Measurements from ENCODE around the genes OR11H12 and POTEM.

- PRO-cap, result no peak
- RAMPAGE, long total RNA, 3 experiments, result no peak in any of the 3 experiments
These were observed at the start of gene OR11H12 for GRCh38 chr14:18600866-18601246. TSS of gene OR11H12 (plus strand) at chr14:18601117.

GRCh38 chr14:18967165-18967557, at the start of gene POTEM:
TSS of gene POTEM (plus strand) at chr14:18967434.
- PRO-cap, result no peak
- RAMPAGE, long total RNA, 3 experiments, result no peak in any of the 3 experiments

DNA sequence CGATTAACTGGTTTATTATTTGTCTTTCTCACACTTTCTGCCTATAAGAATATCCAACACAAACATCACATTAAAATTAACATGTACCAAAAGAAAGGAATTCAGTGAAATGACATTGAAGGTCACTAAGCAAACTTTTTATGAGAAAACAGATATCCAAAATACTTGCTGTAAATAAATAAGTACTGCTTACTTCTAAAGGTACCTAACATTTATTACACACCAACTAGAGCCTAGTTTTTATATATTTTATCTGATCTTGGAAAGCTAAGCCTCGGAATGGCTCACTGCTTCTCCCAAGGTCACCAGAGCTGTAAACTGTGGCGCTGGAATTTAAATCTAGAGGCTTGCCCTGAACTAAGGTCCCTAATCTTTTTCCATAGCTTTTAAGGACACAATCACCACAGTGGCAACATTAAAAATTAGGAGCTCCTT, 793 bp downstream of the CCNB1IP1 start:
- PRO-cap, result no peak
- RAMPAGE, long total RNA, 3 experiments, result no peak in any of the 3 experiments

- PRO-cap, result no peak
- RAMPAGE, long total RNA, 3 experiments, result no peak in any of the 3 experiments
These were observed 937 bp downstream of the APEX1 start for GRCh38 chr14:20455991-20456335.

DNA sequence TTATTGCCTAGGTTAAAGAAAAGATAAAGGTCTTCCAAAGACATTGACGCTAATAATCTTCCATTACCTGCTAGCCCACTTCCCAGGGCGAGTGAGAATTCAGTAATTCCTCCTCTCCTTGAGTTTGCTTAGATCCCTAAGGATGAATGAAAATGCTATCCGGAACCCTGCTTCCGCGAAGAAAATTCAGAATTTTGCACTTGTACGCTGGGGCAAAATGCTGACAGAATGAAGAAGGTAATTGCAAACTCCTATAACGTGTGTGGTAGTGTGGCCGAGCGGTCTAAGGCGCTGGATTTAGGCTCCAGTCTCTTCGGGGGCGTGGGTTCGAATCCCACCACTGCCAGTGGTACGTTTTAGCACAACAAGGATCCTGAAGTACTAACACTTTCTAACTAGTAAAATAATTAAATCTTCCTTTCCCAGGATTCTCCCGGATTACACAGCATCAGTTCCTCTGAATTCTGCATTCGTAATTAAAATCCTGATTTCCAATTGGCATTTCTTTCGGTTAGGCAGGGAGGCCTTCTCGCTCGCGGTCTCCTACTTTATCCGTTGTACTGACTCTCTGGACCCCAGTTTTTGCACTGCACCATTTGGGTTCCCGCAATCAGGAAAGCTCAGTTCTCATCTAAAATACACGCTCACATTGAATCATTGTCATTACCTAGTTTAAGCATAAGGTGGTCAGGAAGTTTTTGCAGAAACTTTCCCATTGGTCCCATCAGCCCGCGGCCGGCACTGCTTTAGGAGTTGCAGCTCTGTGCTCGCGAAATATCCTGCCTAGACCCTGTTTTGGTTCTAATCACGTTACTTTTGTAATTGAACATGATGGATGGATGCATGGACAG, 16.2 kb downstream of the OR6S1 start:
- PRO-cap, result no peak
- RAMPAGE, long total RNA, 3 experiments, result no peak in any of the 3 experiments

- PRO-cap, result no peak
- RAMPAGE, long total RNA, 3 experiments, result no peak in any of the 3 experiments
These were observed 11.6 kb upstream of the OR6S1 start for GRCh38 chr14:20652863-20653620.

DNA sequence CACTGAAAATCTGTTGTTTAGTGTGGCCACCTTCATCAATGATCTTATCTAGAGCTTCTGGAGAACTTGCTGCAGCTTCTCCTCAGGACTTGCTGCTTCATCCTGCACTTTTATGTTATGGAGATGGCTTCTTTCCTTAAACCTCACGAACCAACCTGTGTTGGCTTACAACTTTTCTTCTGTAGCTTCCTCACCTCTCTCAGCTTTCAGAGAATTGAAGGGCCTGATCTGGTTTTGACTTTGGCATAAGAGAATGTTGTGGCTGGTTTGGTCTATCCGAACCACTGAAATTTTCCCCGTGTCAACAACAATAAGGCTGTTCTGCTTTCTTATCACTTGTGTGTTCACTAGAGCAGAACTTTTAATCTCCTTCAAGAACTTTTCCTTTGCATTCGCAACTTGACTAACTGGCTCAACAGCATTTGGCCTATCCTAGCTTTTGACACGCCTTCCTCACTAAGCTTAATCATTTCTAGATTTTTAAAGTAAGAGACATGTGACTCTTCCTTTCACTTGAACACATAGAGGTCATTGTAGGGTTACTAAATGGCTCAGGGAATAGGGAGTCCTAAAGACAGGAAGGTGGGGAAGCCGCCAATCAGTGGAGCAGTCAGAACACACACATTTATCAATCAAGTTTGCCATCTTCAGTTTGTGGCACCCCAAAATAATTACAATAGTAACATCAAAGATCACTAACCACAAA, 25.9 kb upstream of the EDDM3A start:
- PRO-cap, result no peak
- RAMPAGE, long total RNA, 3 experiments, result no peak in any of the 3 experiments

- PRO-cap, result no peak
- RAMPAGE, long total RNA, 3 experiments, result no peak in any of the 3 experiments
These were observed 937 bp downstream of the RNASE6 start for GRCh38 chr14:20781602-20782808.

DNA sequence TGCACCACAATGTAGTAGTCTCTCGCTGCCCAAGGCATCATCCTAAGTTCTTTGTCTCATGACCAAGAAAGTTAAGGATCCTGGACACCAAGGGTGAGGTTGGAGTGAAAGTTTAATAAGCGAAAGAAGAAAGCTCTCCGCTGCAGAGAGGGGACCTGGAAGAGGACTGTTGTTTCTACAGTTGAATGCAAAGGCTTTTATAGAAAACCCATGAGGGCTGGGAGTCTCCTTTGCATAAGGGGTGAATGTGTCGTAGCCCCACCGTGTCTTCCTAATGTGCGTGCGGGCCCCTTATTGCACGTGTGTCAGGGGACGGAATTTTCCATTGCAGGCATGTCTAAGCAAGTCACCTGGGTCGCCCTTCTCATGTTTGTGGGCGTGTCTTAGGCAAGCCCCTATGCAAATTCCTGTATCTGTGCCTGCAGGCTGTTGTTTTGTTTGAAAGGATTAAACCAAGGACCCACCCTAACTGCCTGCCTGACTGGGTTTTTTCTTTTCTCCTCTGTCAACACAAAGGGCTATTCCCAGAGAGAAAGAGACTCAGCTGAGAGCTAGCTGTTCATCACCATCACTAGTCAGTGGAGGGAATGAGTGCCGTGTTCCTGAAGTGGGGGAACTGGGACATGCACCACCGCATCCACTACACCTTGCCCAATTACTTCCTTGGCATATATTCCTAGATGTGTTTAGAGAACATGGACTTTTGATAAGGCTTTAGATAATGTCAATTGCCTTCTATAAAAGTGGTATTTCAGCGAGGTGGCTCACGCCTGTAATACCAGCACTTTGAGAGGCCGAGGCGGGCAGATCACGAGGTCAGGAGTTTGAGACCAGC, 17.8 kb upstream of the RNASE1 start:
- PRO-cap, result no peak
- RAMPAGE, long total RNA, 3 experiments, result no peak in any of the 3 experiments

GRCh38 chr14:20999447-21000066, 464 bp downstream of the SLC39A2 start:
- PRO-cap, result no peak
- RAMPAGE, long total RNA, 3 experiments, result no peak in any of the 3 experiments

DNA sequence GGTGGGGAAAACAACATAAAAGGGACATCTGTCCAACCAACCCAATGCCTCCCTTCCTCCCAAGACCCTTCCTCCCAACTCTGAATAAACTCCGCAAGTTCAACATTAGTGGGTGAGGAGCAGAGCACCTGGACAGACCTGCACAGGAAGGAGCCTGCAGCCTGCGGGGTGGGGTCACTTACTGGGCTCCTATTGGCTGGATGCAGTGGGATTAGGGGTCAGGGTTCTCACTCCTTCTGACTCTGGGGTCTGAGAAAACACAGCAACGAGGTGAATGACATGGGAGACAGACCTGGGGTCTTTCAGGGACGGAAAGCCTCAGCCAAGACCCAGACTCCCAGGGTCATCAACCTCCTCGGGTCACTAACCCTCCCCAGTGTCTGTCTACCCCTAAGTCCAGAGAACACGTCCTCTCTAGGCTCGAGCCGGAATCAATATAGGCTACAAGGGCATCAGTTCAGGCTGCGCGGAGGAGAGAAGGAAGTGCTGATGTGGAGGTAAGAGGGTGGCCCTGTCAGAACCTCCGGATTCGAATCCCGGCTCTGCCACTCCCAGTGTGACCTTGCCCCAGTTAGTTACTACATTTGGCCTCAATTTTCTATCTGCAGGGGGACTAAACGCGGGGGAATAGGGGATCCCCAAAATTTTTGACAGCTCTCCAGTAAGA, 880 bp downstream of the NDRG2 start:
- PRO-cap, result bidirectional peak, plus-strand start at position 262 of the sequence, minus-strand start at position 140 of the sequence
- RAMPAGE, long total RNA, 3 experiments, result start-site peak on the plus strand in 3 of 3 experiments, centred at positions 250 to 251 of the sequence, 15 to 102 reads per replicate

DNA sequence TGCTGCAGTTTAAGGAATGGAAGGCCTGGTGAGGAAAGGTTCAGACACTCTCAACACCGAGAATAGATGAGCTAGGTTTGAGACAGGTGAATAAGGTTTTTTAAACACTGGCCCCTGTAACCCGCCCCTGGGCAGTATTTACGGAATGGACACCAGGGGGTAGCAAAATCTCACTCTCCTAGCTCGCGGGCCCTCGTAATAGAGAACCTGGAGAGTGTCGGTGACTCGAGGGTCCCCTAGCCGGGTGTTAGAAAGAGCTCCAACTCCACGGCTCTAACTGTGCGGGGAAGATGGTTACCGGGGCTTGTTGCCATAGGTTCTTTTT, 1.7 kb upstream of the ARHGEF40 start:
- PRO-cap, result no peak
- RAMPAGE, long total RNA, 3 experiments, result no peak in any of the 3 experiments

GRCh38 chr14:21107425-21107862, 6.6 kb downstream of the TMEM253 start:
- PRO-cap, result no peak
- RAMPAGE, long total RNA, 3 experiments, result no peak in any of the 3 experiments

GRCh38 chr14:21208797-21209236, 53.0 kb upstream of the OR5AU1 start:
- PRO-cap, result no peak
- RAMPAGE, long total RNA, 3 experiments, result no peak in any of the 3 experiments

- PRO-cap, result no peak
- RAMPAGE, long total RNA, 3 experiments, result no peak in any of the 3 experiments
These were observed 48.2 kb downstream of the HNRNPC start for GRCh38 chr14:21220829-21221574.

- PRO-cap, result no peak
- RAMPAGE, long total RNA, 3 experiments, result no peak in any of the 3 experiments
These were observed 14.4 kb downstream of the HNRNPC start for GRCh38 chr14:21254820-21255322.

DNA sequence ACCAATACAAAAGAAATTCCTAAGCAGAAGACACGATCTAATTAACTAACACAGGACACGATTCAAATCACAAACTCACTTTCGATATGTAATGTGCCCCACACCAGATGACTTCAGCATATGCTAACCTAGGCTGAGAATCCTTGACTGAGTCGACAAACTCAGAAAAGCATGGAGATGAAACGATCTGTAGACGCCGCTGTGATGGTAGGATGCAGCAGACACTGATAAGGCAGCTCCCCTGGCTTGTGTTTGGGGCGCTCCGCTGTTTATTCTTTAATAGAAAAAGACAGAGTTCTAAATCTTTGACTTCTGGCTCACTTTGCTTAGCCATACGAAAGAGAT, 1.1 kb downstream of the CHD8 start:
- PRO-cap, result no peak
- RAMPAGE, long total RNA, 3 experiments, result no peak in any of the 3 experiments

GRCh38 chr14:21455215-21455647, 692 bp downstream of the CHD8 start:
- PRO-cap, result no peak
- RAMPAGE, long total RNA, 3 experiments, result no peak in any of the 3 experiments

GRCh38 chr14:21525406-21526105, 590 bp downstream of the SALL2 start:
- PRO-cap, result no peak
- RAMPAGE, long total RNA, 3 experiments, result no peak in any of the 3 experiments

GRCh38 chr14:21719770-21720221, 46.2 kb upstream of the OR4E1 start:
- PRO-cap, result no peak
- RAMPAGE, long total RNA, 3 experiments, result no peak in any of the 3 experiments

Data from gastrocnemius medialis (tissue), 3 donors.